Fibroblast of villous mesenchyme (primary cell): ENCODE data around the gene ZFYVE16.

DNA sequence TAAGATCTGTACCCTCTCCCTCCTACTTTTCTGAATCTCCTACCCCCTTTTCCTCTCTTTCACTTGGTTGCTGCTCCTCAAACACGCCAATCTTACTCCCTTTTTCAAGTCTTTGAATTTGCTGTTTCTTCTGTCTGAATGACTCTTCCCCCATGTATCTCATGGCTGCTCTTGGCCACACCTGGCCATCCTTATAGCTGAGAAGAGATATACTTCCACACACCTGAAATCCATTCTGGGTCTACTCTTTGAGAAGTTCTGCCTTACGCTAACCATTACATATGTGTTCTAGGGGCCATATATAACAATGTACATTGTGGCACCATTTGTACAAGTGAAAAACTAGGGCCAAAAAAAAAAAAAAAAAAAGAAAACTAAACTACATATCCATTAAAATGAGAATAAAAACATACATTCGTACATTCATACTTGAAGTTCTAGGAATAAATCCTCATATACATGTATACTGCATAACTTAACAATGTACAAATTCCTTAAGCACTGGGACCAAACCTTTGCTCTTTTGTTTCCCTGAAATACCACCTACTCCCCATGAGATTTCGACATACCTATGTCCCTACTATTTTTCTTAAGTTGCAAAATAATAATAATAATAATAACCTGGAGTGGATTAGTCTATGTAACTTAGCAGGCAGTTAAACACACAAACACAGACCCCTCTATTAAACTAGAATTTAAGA lies 10.5 kb downstream of the TBCA start:
- CAGE, long polyA plus RNA: no peak

- CAGE, long polyA plus RNA: no peak
Observed at GRCh38 chr5:77771495-77772382, 4.4 kb downstream of the TBCA start.

DNA sequence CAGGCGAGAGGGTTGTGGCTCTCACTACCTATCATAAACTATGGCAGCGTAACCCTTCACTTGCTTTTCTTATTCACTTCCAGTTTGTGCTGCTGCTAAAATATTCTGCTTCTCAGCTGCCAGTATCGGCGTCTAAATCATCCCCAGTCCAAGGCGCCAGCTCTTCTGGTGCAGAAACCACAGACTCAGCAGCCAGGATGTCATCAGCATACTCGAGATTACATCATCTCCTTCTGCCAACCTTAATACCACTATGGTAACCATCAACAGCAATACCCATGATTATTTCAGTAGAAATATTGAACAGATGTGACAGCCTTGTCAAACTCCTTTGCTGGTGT lies 159.9 kb upstream of the TBCA start:
- CAGE, long polyA plus RNA: no peak

DNA sequence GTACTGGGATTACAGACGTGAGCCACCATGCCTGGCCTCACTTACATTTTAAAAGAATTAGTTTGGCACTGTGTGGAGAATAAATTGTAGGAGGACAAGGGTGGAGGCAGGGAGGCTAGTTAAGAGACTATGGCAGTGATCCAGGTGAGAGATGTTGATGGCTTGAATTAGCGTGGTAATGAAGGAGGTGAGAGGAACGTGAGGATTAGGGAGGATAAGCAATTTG lies 7.0 kb upstream of the SCAMP1 start:
- CAGE, long polyA plus RNA: no peak

GRCh38 chr5:78498012-78498873 lies 137.8 kb downstream of the SCAMP1 start:
- CAGE, long polyA plus RNA: no peak

DNA sequence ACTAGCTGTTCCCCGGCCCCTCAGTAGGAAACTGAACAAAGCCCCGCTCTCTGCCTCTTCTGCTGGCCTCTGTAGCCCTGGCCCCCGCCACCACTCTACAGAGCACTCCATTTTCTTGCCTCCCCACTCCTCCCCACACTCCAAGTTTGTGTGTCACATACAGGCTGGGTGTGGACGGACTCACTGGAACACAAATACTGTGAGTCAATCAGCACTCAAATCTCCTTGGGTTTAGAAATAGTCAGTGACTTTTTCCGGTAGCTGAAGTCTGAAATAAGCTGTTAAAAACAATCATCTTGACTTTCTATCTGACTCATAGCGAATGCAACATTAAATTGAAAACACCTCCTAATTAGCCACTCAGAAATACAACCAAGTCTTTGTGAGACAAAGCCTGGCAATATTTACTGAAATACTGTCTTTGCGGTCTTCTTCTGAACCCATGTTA lies 122.5 kb downstream of the LHFPL2 start:
- CAGE, long polyA plus RNA: no peak

- CAGE, long polyA plus RNA: no peak
Observed at GRCh38 chr5:78974944-78975217, 10.2 kb downstream of the ARSB start.

- CAGE, long polyA plus RNA: no peak
Observed at GRCh38 chr5:79074645-79075080, 5.1 kb downstream of the BHMT2 start.

DNA sequence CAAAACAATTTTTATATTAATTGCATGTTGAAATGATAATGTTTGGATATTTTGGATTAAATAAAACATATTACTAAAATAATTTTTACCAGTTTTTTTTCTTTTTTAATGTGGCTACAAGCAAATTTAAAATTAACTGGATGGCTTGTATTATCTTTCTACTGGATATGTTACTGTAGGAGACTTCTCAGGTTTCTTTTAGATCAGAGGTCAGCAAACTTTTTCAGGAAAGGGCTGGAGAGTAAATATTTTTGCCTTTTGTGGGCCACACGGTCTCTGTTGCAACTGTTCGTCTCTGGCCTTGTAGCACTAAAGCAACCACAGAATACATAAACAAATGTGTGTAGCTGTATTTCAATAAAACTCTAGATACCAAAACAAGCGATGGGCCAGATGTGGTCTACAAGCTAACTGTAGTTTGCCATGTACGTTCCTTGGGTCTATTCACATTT lies 32.7 kb upstream of the HOMER1 start:
- CAGE, long polyA plus RNA: no peak

DNA sequence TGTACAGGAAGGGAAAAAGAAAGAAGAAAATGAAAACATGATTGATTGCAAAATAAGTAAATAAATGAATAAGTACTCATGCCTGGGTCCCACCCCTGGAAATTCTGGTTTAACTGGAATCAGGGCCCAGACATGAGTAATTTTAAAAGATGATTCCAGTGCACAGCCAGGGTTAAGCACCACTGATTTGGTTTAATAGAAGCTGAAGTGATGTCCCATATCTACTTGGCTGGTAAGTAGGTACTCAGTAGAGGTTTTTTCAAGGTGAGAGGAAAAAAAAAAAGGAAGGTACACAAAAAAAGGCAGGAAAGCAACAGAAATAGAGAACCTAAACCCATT lies 34.1 kb upstream of the HOMER1 start:
- CAGE, long polyA plus RNA: no peak

DNA sequence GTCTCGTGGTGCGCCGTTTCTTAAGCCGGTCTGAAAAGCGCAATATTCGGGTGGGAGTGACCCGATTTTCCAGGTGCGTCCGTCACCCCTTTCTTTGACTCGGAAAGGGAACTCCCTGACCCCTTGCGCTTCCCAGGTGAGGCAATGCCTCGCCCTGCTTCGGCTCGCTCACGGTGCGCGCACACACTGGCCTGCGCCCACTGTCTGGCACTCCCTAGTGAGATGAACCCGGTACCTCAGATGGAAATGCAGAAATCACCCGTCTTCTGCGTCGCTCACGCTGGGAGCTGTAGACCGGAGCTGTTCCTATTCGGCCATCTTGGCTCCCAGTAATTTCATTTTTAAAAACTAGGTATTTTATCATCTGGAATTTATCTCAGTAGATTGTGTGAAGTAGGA lies 95.0 kb downstream of the CMYA5 start:
- CAGE, long polyA plus RNA: no peak

DNA sequence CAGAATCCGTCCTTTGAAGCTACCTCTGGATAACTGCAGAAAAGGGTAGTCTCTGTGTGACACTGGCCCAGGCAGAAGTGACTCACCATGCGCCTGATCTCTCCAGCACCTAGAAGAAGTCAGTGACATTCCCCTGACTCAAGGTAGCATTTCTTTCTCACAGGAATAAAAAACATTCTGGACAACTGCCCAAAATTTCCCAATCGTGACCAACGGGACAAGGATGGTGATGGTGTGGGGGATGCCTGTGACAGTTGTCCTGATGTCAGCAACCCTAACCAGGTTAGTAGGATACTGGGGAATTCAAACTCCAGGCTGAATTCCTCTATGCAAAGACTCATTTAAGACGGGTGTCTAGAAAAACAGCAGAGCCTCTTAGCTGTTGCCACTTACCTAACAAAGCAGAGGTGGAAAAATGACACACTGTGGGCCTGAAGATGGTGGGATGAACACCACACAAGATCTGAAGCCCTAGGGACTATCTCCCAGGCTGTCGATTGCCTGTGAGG lies 37.0 kb downstream of the THBS4 start:
- CAGE, long polyA plus RNA: no peak

- CAGE, long polyA plus RNA: no peak
Observed at GRCh38 chr5:80082662-80083331, 47.6 kb downstream of the THBS4 start.

GRCh38 chr5:80147183-80147511 lies 108.7 kb downstream of the SERINC5 start:
- CAGE, long polyA plus RNA: no peak

GRCh38 chr5:80153392-80154217 lies 102.2 kb downstream of the SERINC5 start:
- CAGE, long polyA plus RNA: no peak

DNA sequence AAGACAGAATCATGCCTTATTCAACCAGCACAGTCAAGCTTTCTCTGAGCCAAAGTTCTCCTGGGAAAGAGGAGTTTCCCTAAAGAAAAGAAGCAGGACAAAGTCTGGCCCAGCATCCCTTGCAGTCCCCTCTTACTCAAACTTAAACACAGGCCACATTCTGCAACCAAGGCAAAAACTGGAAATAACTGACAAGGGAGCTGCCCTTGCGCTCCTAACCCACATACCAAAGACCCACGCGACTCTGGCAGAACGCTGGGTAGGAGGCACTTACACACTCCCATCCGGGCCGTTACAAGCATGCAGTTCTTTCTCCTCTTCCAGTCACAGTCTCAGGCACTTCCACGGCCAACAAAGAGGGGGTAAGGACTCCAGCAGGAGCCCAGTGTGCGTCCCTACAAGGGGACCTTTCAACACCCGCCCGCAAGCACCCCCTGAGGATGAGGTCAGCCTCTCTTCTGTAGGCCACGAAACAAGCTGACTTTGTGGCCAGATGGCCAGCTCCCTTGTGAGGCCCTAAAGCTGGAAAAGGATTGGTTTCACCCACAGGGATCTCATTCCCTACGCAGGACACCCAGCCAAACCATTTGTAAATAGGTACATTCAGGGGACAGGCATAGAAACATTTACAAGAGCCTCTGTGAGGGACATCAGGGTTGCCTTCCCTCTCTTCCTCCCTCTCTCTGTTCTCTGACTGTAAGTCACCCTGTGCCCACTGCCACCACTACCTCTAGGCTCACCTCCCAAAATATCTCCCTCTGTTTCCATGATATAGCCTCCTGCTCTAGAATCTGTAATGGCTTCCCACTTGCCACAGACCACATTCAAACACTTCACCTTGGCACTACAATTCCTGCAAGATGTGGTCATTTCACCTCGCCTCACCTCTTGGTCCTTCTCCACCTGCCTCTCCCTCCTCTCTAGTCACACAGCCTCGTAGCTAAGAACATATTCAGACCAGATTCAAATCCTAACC lies 57.3 kb downstream of the SERINC5 start:
- CAGE, long polyA plus RNA: no peak

DNA sequence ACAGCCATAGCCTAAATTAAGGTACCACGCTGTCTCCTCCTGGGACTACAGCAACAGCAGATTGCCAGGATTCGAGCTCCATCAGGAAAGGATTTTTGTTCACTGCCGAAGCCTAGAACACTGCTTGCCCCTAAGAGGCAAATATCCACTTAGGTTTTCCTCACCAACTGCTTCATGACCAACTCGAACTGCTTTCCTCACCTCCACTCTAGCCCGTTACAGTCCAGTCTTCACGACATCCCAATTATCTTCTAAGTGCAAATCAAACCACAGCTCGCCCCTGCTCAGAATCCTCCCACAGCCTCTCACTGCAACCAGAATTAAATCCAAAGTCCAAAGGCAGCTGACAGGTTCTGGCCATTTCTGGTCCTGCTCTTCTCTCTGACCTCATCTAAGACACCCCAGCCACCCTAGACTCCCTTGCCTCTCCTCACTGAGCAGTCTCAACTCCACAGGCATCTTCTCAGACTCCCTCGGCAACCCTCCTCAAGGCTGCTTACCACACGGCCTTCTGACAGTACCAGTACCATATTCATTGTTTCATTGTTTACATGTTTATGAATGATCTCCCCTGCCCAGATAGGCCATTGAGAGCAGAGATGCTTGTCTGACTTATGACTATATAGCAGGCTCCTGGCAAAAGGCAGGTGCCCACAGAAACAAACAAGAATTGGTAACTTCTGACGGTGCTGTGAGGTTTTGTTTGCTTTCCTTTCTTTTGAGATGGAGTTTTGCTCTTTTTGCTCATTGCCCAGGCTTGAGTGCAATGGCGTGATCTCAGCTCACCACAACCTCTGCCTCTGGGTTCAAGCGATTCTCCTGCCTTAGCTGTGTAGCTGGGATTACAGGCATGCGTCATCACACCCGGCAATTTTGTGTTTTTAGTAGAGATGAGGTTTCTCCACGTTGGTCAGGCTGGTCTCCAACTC lies 2.4 kb downstream of the SERINC5 start:
- CAGE, long polyA plus RNA: no peak

DNA sequence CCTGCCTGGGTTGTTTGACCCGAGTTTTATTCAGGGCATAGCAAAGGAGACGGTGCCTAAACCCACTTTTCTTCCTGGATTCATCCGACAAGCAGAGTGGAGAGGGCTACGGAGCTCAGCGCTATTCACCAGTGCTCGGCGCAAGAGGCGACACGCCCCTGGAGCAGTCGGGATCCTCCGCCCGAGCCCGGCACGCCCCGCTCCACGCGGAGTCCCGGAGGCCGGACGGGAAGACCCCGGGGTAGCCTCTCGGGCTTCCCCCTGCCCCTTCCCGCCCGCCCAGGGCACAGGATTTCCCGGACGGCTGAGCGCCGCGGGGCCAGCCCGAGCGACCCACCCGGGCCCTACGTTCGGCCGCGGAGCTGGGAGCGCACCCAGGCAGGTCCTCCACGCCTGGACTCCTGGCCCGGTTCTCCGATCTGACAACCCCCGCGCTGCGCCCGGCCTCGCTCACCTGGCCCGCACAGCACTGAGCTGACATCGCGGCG lies 362 bp downstream of the SERINC5 start:
- CAGE, long polyA plus RNA: no peak

- CAGE, long polyA plus RNA: no peak
Observed at GRCh38 chr5:80407347-80408150, at the start of gene ZFYVE16. Gene ZFYVE16, plus strand, starts transcription at chr5:80408064.

DNA sequence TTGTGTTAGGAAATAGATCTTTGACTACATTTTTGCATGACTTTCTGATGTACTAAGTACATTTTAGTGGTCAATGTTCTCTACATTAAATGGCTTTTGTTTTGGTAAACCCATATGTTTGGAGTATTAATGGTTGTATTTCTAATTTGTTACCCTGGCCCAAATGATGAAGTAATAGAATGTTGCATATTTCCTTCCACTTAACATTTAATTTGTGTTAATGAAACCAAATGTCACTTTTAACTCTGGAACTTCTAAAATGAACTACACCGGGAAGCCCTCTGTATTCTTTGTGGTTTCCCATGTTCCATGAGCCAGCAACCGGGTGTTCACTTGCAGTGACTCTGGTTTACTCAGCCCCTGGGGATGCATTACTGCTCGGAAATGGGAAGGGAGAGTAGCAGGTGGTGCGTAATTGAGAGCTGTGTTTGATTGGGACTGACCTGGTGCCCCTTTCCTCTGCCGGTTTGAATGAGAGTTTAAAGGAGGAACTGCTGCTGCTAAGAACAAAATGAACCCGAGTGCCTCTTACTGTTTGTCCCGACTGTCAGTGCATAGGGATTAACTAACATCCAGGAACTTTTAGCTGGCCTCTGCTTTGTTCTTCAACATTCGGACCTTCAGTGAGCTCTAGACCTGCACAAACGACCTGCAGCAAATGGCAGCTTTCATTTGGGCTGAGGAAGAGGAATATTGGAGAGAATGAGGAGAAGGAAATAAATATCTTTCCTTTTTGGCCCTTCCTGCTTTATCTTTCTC lies 100.1 kb upstream of the DHFR start:
- CAGE, long polyA plus RNA: no peak